T47D (cell line): ENCODE data around the gene MPC1L.

DNA sequence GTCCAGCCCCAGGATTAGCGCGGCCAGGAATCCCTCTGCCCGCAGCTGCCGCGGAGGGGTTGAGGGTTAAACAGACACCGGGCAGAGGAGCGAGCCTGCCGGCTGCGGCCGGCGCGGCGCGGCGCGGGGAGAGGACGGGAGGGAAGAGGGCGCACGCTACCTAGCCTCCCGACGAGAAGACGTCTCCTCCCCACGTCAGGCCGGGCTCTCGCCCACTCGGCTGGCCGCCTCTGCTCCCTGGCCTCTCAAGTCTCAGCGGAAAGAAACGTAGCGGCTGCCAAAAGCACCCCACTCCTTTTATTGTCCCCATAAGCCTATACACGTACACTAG, 85.4 kb downstream of the BCOR start:
- RRBS: under 1% methylated on average over 13 of the region's 31 CpGs

GRCh38 chrX:40021160-40021627, 76.6 kb downstream of the BCOR start:
- RRBS: no CpG with 5 or more reads among the region's 5 CpGs

DNA sequence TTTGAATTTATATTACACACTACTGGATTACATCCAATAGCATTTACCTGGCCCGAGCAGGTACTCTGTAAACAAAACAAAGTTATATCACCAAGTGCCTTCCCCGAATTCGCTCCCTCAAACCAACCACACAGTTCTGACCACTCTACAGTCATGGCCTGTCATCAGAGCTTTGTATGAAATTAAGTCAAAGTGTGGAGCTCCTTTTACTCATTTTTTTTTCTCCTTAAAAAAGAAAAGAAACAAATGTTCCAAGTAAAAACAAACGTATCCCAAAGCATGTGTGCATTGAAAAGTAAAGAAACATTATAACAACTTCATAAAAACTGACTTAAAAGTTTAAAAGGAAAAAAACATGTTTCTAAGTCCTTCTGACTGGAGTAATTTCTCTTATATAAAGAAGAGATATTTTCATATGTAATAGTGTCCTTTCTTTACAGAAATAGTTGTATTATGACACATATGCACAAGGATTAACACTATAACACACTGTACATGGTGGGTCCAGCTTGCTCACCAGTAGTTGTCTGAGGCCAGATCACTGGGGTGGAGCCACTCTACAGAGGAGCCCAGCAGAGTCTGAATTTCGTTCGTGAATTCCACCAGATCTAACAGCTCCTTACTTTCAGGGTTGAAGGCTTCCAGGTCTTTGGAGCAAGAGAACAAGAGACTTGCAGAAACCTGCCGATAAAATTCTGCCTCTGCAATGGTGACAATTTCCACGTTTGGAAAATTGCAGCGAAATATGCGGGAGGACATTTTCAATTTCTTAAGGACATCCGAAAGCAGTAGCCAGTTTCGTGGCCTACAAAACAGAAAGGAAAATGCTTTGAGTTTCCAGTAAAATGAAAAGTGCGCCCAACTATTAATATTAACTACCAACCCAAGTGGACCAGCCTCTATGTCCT, 45.9 kb downstream of the BCOR start:
- RRBS: no CpG with 5 or more reads among the region's 13 CpGs

DNA sequence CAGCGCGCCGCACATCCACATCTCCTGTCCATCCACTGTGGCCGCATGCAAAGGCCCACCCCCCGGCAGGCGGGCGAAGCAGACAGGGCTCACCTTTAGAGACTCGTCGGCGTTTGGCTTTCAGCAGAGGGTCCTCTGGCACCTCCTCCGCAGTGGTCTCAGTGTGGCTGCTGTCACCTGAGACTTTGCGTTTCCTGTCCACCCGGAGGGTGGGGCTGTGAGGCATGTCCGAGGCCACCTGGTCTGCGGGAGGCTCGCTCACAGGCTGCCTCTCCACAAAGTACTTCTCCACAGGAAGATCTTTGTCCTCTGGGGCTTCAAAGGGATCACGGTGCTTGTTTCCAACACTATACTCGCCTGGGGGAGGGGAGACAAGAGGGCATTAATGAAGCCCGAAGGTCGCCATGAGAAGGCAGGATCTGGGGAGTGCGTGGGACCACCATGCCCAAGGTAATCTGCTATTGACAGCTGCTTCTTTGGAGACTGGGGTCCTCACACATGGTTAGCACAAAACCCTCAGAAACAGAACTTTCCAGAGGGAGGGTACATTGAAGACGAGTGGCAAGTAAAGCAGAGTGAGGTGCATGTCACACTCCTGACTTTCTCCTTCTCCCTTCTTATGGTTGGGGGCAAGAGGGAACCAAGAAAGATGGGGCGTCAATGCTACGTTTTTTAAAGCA, 33.4 kb downstream of the BCOR start:
- RRBS: no CpG with 5 or more reads among the region's 24 CpGs

- RRBS: 5% methylated on average over 3 of the region's 16 CpGs
These were observed 15.1 kb downstream of the BCOR start for GRCh38 chrX:40082473-40083230.

DNA sequence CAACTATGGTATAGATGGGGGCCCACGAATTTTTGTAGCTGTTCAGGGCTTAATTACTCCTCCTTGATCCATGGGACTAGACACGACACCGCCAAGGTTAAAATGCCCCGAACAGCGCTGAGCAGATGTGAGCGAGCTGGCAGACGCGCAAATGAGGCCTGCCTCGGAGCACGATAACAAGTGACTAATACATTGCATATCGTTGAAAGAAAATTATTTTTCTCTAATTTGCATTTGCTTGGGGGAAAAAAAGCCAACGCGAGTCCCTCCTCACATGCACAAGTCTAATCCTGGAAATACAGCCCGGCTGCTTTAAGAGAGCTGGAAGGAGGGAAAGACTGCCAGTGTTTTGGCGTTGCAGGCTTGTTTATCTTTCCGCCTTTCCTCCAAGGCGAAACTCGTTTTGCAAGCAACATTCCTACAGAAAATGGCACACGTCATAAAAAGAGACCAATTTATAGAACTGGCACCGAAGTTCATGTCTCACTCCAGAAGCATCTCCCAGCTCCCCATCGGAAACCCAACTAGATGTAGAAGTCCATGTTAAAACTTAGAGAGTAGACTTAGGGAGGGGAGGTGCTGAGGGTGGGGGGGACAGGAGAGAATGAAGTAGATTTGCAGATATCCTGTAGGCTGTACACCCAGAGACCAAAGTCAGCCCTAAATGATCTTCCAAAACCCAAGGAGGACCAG, 12.6 kb downstream of the BCOR start:
- RRBS: no CpG with 5 or more reads among the region's 21 CpGs

- RRBS: 18% methylated on average over 39 of the region's 67 CpGs
These were observed 7.5 kb downstream of the BCOR start for GRCh38 chrX:40090055-40090910.

DNA sequence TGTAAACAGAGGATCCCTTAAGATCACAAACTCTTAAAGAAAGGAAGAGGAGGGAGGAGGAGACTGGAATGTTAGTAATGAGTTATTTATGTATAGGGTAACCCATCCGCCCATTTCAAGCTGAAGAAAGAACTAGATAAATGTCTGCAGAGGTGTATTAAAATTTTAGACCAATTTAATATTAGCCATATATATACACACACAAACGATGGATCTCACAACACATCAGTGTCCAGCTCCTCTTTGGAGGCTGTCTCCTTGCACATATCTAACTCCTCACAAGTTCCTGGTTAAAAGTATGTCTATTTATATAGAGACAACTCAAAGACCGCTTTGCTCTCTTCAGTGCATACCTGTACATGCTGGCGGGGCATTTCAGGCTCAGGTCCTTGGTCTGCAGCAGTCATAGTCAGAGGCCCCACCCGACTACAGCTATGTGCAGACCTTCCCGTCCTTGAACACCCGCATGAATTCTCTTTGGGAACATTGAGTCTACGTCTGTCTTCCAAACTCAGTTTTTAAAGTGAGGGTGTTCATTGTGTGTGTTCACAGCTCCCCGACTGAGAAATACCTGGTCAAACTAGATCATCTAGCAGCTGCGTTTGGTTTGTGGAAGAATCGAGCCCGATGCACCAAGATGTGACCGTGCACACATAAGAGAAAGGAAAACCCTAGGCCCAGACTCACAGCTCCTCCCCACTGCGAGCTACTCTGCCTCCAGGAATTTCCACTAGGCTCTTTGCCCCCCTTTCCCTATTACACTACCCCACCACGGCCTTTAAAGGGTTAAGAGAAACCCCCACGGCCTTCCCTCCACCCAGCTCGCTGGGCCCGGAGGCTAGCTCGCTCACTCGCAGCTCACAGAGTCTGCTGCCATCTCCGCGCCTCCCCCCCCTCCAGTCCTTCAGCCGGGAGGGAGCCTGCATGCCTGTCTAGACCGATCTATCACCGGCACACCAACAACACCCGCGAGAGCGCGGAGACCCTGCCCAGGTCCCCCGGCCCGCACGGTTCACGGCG, 4.1 kb downstream of the BCOR start:
- RRBS: 2% methylated on average over 12 of the region's 34 CpGs

- RRBS: 1% methylated on average over 25 of the region's 52 CpGs
These were observed 12.0 kb upstream of the BCOR start for GRCh38 chrX:40109620-40110226.

DNA sequence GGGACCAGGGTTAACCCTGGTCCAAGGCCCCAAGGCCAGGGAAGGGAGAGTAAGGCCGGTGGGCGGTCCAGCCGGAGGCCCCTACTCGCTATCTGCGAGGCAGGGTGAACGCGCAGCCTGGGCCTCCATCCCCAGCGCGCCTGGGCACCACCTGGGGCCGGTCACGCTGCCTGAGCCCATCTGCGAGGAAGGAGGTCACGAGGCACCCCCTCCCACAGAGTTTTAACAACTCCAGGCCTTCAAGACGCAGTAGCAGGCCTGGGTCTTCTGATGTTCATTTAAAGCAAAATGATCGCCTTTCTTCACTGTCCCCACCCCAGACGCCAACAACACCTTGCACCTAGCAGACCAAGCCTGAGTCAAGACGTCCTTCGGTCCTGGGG, 72.1 kb upstream of the BCOR start:
- RRBS: 68% methylated on average over 7 of the region's 18 CpGs

DNA sequence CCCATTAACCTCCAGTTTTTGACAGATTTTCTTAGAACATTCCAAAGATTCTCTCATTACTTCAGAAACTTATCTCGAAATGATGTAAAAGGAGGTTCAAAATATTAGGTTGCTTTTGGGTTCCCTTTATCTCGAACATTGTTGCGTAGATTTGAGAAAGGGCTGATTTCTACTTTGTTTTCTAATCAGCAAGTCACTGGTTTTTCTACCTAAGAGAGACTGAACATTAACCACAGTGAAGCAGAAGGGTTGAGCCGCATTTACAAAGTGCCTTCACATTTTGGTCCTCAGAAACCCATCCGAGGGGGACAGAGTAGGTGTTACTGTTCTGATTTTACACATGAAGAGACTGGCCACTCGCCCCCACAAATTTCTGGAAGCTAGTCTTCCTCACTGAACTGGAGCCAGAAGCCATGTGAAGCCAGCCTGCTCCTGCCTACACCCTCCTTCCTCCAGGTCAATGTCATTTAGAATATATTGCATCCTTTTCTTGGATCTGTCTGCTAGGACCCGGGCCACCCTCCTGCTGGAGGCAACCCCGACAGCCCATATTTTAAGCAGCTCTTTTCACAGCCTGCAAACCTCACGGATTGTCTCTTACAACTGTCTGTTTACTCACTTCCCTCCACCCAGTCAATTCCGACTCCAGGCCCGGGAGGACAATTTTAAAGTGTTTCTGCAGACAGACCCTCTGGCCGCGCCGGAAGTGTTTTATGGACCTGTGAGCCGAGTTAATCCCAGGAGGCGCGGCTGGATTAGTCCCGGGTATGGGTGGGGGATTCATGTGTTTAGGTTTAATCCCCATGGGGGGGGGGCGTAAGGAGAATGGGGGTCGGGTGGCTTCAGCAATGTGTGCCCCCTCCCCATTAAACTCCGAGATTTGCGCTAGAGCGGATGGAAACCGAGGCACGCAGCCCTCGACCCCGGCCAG, 73.2 kb upstream of the BCOR start:
- RRBS: 8% methylated on average over 5 of the region's 27 CpGs

DNA sequence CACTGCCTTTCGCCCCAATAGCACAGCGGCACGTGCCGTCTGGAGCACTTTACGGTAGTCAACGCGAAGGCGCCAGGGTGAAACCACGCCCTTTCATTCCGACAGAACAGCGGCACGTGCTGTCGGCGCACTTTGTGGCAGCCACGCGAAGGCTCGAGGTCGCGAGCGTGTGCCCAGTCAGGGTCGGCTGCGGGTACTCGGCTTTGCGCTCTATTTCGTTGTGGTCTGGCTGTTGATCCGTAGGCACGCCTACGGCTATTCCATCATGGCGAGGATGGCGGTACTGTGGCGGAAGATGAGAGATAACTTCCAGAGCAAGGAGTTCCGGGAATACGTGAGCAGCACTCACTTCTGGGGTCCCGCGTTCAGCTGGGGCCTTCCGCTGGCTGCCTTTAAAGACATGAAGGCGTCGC, at the start of gene MPC1L:
Gene MPC1L (plus strand): TSS at position 128 of the 413 bp plus-strand sequence.
- RRBS: 81% methylated on average over 5 of the region's 38 CpGs

- RRBS: no CpG with 5 or more reads among the region's 4 CpGs
These were observed 7.8 kb downstream of the MED14 start for GRCh38 chrX:40727451-40727957.

- RRBS: no CpG with 5 or more reads among the region's 7 CpGs
These were observed 109.8 kb upstream of the MED14 start for GRCh38 chrX:40845008-40845615.

- RRBS: no CpG with 5 or more reads among the region's 3 CpGs
These were observed 51.7 kb upstream of the USP9X start for GRCh38 chrX:41033635-41033839.

DNA sequence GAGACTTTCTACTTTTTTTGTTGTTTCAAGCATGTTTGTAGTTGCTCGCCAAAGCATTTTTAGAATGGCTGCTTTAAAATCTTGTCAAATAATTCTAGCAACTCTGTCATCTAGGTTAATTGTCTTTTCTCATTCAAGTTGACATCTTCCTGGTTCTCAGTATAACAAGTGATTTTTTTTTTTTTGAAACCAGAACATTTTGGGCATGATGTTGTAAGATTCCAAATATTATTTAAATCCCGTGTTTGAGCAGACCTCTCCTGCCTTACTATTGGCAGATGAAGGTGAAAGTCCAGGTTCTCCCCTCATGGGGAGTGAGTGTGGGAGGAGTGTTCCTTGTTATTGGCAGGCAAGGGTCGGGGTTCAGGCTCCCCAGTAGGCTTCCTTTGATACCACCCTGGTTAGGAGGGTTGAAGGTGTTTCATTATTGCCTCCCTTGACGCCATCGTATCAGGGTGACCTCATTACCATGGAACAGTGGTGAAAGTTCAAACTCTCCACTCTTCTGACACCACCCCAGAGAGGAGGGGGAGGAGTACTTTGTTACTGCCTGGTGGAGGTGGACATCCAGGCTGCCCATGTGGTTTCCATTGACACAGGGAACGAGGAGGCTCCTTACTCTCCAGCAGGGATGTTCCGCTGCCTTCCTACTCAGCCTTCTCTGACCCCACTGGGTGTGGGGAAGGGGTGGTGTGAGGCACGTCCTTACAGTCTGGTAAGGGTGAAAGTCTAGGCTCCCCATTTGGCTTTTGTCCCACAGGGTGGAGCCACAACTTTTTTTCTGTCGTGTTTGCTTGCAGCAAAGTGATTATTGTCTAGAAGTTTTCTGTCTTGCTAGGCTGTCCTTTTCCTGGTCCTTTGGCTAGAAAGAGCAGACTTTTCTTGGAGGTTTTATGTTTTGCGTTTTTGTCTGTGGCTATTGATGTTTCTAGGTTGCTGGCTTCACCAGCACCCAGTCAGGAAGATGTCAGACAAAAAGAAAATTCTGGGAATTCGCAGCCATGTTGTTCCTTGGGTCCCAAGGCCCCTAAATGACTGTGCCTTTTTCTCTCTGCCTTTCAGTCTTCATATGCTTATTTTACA, 37.3 kb upstream of the USP9X start:
- RRBS: no CpG with 5 or more reads among the region's 11 CpGs

- RRBS: no CpG with 5 or more reads among the region's 4 CpGs
These were observed 10.2 kb downstream of the USP9X start for GRCh38 chrX:41095281-41096076.

DNA sequence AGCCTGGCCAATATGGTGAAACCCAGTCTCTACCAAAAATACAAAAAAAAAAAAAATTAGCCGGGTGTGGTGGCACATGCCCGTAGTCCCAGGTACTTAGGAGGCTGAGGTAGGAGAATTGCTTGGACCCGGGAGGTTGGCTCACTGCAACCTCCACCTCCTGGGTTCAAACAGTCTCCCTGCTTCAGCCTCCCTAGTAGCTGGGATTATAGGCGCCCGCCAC, 16.0 kb downstream of the USP9X start:
- RRBS: no CpG with 5 or more reads among the region's 5 CpGs

- RRBS: no CpG with 5 or more reads among the region's 4 CpGs
These were observed 31.6 kb downstream of the USP9X start for GRCh38 chrX:41116831-41117301.

- RRBS: no CpG with 5 or more reads among the region's 4 CpGs
These were observed 55.7 kb downstream of the USP9X start for GRCh38 chrX:41140908-41141463.